Jejunum (tissue), 1 donor: ENCODE measurements around the genes LDLRAD3 and TSPAN18.

GRCh38 chr11:35619509-35620000 is 1.3 kb downstream of the FJX1 start:
- PRO-cap: no peak

DNA sequence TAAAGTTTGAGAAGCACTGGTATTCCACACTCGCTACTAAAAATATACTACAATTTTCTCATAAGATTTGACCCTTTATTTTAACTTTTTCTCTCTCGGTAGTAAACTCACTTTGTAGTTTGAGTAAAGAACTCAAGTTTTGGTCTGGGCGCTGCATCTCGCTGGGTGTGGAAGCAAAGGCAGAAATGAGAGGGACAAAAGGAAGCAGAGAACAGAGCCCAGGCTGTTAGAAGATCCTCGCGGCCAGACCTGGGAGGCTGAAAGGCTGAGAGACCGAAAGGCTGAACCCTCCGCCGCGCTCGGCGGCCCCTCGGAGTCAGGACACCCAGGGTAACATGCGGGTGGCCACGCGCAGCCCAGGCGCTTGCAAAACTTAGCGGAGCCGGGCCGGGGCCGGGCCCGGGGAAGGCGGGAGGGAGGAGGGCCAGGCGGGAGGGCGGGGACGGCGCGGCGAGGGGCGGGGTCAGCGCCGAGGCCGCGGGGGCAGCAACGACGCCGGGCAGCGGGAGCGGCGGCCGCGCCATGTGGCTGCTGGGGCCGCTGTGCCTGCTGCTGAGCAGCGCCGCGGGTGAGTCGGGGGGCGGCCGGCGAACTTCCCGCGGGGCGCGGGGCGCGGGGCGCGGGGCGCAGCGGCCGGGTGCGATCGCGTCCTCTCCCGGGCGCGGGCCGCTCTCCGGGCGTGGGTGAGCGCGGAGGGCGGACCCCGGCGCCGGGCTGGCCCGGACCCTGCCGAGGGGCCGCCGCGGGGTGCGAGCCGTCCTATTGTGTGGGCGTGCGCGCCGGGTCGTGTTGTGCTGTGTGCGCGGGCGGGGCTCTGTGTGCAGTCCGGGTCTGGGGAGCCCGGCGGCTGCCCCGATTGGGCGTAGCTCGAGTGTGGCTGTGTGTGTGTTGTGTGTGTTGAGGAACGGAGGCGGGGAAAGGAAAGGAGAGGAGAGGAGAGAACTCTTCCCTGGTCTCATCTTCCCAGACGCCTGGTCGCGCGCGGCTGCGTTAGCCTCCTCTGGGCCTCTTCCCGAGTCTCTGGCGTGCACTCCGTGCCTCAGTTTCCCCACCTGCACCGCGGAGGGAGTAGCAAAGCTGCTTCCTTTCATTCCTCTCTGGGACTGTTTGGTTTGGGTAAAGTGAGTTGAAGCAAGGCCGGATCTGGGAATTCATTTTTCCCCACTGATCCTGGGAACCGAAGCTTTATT is at the start of gene LDLRAD3:
Gene LDLRAD3, plus strand, starts transcription at position 486 of the 1,190 bp plus-strand sequence.
- PRO-cap: bidirectional peak, plus-strand start at position 489 of the sequence, minus-strand start at position 317 of the sequence; bidirectional peak, plus-strand start at position 958 of the sequence, minus-strand start at position 764 of the sequence

GRCh38 chr11:36012423-36012888 is 68.6 kb downstream of the LDLRAD3 start:
- PRO-cap: no peak

GRCh38 chr11:36192128-36192327 is 97.2 kb downstream of the COMMD9 start:
- PRO-cap: no peak

- PRO-cap: no peak
Measured at GRCh38 chr11:36361382-36361756, 65.3 kb downstream of the PRR5L start.

DNA sequence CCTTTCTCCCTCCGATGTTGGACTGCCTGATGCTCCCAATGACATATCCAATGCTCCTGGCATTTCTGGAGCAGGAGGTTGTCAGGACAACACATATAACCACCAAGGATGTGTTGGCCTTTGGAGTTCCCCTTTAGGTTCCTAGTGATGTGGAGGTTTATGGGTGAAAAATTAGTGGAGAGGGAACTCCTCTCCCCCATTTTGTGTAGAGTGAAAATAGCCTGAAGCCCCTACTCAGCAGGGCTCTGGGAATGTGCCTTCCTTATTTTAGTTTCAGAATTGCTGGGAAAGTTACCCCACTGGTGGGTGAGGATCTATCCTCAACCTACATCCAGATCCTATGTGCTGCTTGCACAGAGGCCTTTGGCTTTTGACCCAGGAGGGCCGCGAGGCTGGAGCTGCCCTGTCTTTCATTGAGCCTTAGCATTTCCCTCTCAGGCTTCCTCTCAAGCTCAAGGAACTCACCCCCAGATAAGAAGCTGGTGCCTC is 47.0 kb downstream of the TRAF6 start:
- PRO-cap: no peak

GRCh38 chr11:38508443-38508905 is 1910.4 kb upstream of the RAG2 start:
- PRO-cap: no peak

DNA sequence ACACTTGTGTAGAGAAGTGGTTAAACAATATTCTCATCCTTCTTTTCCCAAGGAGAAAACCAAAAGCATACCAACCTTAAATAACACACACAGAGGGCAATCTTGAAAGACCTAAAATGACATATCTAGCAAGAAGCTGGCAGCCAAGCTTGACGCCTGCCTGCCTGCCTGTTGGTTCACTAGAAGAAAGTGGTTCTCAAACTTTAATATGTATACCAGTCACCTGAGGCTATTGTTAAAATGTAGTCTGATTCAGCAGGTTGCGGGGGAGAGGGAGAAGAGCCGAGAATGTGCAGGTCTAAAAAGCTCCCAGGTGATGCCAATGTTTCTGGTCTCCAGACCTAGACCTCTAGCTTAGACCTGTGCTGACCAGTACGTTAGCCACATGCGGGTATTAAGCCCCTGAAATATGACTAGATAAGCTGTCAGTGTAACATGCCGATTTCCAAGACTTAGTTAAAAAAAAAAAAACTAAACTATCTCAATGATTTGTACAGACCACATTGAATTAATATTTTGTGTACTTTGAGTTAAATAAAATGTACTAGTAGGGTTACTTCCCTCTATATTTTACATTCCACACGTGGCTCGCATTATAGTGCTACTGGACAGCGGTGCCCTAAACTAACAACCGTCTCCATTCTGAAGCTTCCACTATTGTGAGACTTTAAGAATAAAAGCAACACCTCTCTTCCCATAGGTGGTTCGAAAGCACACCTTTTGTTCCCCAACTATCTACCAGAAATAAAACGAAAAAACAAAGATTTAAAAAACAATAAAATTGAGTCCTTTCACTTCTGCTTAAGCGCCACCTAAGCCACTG is 654 bp upstream of the TTC17 start:
- PRO-cap: no peak

DNA sequence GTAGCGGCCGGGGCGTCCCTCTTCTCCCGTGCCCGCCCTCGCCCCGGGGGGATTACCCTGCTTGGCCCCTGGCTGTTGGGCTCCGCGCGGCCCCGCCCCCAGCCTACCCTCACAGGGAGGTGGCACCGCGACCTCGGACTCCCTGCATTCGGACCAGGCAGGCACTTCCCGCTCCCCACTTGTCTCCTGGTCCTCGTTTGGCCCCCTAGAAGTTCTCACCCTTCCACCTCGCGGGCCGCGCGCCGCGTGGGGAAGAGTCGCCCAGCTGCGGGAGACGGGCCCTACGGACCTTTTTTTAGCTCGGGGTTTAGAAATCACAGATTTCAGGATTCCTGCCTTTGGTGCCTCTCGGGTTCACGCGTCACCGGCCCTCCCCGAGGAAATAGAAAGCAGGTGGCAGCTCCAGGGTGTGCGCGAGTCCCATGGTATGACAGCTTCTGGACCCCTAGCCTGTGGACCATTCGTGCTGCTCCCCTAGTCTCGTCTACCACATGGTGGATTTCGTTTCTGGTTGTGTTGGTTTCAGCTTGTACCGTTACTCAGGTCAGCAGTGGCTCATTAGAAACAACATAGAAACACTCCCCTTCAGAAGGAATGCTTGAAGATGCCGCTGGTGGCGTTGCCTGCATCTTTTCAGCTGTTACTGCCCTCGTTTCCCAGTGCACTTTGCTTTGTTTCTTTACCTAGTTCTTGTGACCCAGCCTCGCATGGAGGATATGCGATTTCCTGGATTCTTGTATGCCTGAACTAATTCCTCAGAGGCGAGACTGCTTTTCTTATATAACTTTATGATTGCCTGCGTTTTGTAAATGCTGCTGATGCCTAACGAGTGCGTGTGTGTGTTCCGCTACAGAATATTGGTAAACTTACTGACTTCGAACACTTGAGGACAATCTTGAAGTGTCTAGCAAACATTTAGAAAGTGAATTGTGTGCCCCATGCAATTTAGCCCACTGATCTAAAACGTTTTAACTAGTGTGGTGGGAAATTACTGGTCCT is 693 bp downstream of the TTC17 start:
- PRO-cap: bidirectional peak, plus-strand start at position 145 of the sequence, minus-strand start at position 28 of the sequence; unidirectional peak, minus-strand start at position 486 of the sequence

DNA sequence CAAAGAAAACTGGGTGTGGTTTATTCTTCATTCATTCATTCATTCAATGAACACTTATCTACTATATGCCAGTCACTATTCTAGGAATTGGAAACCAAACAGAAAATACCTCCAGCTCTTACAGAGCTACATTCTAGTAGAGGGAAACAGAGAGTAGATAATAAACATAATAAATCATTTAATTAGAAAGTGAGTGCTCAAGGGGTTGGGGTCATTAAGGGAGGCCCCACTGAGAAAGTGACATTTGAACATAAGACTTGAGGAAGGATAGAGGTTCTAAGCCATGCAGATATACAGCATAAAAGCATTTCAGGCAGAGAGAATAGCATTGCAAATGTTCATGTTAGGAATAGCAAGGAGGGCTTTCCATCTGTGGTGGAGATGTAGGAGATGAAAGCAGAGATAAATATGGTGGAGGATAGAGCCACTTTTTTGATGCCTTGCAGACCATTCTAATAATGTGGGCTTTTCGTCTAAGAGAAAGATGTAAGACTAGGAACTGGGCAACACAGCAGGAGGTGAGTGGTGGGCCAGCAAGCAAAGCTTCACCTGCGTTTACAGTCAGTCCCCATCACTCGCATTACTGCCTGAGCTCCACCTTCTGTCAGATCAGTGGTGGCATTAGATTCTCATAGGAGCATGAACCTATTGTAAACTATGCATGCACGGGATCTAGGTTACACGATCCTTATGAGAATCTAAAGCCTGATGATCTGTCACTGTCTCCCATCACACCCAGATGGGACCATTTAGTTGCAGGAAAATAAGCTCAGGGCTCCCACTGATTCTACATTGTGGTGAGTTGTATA is 62.4 kb downstream of the TTC17 start:
- PRO-cap: no peak

GRCh38 chr11:43919690-43920204 is 22.7 kb upstream of the C11orf96 start:
- PRO-cap: no peak

DNA sequence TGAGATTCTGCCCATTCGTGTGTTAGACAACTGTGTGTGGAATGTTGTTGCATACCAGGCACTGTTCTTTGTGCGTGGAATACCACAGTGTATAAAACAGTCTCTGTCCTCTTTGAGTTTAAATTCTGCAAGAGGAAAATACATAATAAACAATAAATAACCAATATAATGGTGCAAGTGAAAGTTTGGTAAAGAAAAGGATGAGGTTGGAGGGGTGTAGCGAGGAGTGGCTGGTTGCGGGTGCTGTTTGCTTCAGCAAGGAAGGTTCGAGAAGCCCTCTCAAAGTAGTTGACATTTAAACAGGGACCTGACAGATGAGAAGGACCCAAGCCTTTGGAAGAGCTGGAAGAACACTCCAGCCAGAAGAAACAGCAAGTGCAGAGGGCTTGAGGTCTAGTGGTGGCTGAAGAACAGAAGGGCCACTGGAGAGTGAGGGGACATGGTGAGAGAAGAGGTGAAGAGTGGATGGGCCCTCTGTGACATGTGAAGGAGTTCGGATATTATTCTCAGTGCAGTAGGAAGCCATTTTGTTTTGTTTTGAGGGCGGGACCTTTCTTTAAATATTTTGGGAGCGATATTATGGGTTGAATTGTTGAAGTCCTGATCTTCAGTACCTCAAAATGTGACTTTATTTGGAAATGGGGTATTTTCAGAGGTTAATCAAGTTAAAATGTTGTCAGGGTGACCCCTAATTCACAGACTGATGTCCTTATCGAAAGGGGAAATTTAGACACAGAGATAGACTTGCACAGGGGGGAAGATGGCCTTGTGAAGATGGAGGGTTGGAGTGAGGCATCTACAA is 79.9 kb downstream of the ALX4 start:
- PRO-cap: no peak

DNA sequence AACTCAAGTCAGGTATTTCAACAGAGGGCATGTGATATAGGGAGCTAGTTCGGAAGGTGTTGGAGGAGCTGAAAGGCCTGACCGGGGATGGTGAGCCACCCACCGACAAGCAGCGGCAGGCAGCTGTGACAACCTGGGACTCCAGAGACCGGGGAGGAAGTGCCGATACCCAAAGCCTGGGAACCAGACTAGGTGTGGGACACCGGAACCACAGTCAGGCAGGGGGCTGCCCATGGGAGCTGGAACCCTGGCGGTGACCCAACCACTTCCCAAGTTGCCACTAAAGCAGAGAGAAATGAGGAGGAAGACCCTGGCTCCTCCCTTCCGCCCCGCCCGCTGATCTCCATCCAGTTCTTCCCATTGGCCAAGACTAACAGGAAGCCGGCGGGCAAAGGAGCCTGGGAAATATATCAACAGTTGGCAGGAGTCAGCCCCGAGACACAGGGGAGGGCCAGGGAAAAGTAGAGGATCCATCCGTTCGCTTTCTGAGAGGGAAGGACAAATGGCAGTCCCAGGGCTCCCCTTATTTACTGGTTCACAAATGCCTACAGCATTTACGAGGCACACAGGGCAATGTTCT is 39.6 kb upstream of the CD82 start:
- PRO-cap: no peak

- PRO-cap: no peak
Measured at GRCh38 chr11:44566943-44567565, 1.6 kb downstream of the CD82 start.

GRCh38 chr11:44726612-44727826 is at the start of gene TSPAN18:
TSS of gene TSPAN18 (plus strand) at chr11:44726962.
- PRO-cap: bidirectional peak, plus-strand start at chr11:44726962, minus-strand start at chr11:44726862

DNA sequence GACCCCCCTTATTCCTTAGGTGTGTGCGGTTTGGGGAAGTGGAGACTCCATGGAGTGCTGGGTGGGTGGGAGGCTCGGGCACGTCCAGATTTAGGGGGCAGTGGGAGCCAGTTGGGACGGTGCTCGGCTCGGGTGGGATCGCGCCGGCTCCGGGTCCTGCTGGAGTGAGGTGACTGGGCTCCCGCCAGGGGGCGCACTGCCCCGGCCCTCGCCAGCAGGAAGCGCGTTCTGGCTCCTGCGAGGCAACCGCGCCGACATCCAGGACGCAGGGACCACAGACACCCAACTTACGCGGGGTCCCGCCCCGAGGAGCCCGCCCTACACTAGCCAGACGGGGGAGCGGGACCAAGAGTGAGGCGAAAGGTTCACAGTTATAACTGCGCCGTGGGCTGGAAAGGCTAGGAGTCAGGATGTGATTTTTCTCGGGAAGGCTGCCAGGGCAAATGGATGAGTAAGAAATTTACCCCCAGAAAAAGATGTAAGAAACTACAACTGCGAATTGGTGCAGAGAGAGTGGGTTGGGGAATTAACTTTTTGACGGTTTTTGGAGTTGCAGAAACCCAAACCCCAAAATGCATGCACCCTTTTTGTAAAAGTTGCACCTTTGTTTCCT is 1.2 kb downstream of the TSPAN18 start:
- PRO-cap: bidirectional peak, plus-strand start at position 370 of the sequence, minus-strand start at position 158 of the sequence

DNA sequence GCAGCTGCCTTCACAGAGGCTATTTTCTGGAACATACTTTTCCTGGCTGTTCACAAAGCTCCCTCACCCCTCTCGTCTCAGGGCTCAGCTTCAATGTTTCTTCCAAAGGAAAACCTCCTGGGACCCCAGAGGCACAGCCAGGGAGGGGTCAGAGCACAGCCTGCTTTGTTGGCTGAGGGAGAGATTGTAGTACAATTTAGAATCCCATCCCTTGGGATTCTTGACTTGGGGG is 57.0 kb downstream of the TSPAN18 start:
- PRO-cap: no peak

DNA sequence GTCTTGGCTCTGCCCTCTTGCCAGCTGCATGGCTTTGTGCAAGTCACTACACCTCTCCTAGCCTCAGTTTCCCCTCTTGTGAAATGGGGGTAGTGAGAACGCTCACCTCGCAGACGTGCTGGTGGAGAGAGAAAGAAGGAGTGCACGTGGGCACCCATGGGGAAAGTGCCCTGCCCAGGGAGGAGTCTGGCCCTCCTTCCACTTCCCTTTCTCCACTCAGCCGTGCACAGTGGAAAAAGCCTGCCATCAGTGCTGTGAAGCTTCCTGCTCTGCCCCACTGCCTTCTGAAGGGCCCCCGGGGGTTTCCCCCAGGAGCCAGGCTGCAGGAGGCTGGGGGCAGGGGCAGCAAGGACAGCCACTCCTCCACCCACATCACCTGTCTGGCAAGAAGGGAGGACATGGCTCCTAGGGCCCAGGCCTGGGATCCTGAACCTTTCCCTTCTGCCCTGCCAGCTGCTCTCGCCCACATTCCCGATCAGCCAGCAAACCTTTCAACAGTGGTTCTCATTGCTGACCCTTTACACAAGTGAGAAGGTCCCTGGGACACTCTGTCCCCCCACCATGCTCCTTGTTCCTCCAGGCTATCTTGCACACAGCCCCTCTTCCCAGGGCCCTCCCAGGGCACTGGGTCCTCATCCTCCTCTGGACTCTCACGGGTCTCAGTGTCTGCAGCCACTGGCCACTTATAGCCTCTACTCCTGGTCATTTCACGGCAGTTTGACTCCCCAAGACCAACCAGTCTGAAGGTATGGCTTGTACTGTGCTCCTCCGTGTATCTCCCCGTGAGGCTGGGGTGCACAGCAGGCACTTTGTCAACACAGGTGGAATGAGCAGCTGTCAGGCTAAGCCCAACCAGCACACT is 7.4 kb downstream of the TP53I11 start:
- PRO-cap: no peak

GRCh38 chr11:44973492-44974066 is 22.9 kb upstream of the TP53I11 start:
- PRO-cap: no peak

- PRO-cap: unidirectional peak, plus-strand start at chr11:44976824
Measured at GRCh38 chr11:44976697-44977297, 26.1 kb upstream of the TP53I11 start.